Mesenchymal stem cell of Wharton's jelly (primary cell): ENCODE data around the gene CD151.

- CAGE, long polyA plus RNA, result no peak
Observed at GRCh38 chr11:697742-698484, 2.3 kb downstream of the TMEM80 start.

GRCh38 chr11:796774-797034, 1.4 kb downstream of the SLC25A22 start:
- CAGE, long polyA plus RNA, result no peak

DNA sequence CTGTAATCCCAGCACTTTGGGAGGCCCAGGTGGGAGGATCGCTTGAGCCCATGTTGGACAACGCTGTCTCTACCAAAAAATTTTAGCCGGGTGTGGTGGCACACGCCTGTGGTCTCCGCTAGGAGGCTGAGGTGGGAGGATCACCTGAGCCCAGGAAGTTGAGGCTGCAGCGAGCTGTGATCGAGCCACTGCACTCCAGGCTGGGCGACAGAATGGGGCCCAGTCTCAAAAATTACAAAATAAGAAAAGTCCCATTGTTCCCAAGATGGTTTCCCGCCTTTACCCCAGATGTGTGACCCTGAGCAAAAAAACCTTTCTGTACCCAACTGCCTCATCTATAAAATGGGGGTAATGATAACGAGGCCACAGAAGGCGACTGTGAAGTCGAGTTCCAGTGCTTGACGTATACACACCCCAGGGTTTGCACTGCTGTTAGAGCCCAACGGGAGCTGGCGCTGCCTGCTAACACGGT, 1.3 kb upstream of the RPLP2 start:
- CAGE, long polyA plus RNA, result no peak

- CAGE, long polyA plus RNA, result no peak
Observed at GRCh38 chr11:824891-825857, 2.5 kb upstream of the CRACR2B start.

GRCh38 chr11:832410-833307, at the start of gene CD151:
Gene CD151 (plus strand): TSS chr11:832952.
- CAGE, long polyA plus RNA, result start-site peak on the plus strand at chr11:832943-833014, 528 and 931 reads in 2 replicates

GRCh38 chr11:916917-917131, 6.2 kb upstream of the CHID1 start:
- CAGE, long polyA plus RNA, result no peak

DNA sequence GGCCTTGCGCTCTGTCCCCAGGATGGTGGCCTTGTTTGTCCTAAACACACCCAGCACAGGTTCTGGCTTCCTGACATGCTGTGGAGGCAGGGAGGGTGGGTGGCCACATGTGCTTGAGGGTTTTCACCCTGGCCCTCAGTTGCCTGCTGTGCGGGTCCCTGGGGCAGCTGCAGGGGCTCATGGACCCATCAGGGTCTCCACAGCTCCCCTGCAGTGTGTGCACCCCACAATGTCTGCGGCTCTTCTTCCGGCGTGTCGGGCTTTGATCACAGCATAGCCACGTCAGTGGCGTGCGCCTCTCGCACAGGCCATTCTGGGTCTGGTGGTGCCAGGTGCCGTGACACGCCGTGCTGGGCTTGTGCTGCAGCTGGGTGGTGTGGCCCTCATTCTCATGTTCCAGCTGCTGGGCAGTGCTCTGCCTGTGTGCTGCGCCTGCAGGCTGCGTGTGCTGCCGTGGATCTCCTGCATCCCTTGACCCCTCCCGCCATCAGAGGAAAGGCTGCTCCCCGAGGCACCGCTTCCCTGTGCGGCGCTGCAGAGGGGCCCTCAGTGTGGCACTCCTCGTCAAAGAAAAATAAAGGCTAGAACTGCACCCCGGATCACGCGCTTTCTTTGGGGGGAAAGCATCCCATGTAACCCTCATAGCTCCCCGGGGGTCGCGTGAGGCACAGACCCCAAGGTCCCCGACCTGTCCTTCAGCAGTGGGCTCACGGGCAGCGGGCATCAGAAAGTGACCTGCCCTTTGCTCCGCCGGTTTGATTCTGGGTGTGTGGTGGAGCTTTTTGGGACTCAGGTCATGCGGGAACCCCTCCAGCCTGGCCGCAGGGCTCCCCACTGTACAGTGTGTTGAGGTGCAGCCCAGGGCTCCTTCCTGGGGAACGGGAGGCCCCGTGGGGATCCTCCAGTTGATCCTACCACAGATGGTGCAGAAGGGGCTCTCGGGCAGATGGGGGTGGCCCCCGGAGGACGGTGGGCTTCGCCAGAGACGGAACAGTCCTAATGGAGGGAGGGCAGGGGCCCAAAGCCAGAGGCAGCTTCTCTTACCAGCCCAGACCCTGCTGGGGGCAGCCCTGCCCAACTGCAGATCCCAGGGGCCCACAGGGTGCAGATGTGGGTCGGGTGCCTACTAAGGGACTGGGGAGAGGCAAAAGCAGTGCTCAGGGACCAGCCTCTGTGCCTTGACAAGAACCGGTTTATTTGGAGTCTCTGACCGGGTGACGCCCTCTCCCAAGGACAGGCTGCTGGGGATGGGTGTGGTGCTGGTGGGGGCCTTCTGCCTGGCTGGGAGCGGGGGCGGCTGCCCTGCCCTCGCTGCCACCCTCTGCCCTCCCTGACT, 24.4 kb downstream of the MUC6 start:
- CAGE, long polyA plus RNA, result no peak

DNA sequence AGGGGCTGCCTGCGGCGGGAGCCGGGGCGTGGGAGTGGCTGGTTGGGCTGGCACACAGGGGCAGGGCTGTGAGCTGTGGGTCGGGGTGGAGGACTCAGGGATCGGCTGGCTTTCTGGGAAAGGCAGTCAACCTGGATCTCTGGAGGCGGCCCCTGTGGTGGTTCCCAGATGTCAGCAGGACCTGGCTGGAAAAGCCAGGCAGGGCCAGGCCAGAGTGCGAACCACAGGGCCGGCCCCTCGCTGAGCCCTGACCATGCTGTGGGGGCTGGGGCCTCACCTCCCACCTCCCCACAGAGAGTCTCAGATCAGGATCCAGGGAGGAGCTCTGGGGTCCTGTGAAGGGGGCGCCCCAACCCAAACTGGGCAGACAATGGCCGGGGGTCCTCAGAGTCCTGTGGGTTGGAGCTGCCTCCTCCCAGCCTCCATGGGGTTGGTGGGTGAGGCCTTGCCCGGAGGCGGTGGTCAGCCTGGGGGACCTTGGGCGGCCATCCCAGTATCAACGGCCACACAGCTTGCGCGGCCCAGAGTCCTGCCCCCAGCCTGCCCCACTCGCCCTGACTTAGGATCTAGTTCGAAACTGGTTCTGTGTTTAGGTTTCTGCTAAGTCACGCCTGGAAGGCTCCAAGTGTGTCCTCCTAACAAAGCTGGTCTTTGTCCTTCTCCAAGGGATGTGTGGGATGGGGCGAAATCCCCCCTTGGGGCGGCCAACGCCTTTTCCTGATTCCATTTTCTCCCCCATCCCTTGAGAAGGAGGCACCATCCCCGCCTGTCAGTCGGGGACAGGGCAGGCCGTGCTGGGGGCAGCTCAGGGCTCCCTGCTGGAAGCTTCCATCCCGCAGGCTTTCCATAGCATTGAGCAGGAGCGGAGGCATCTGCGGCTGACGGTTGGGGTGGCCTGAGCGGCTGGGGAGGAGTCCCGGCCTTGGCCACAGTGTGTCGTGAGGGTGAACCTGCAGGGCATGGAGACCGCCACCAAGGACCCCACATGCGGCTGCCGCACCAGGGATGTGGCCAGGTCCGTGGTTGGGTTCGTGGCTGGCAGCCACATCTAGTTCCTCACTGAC, 2.1 kb downstream of the MUC5B start:
- CAGE, long polyA plus RNA, result no peak

DNA sequence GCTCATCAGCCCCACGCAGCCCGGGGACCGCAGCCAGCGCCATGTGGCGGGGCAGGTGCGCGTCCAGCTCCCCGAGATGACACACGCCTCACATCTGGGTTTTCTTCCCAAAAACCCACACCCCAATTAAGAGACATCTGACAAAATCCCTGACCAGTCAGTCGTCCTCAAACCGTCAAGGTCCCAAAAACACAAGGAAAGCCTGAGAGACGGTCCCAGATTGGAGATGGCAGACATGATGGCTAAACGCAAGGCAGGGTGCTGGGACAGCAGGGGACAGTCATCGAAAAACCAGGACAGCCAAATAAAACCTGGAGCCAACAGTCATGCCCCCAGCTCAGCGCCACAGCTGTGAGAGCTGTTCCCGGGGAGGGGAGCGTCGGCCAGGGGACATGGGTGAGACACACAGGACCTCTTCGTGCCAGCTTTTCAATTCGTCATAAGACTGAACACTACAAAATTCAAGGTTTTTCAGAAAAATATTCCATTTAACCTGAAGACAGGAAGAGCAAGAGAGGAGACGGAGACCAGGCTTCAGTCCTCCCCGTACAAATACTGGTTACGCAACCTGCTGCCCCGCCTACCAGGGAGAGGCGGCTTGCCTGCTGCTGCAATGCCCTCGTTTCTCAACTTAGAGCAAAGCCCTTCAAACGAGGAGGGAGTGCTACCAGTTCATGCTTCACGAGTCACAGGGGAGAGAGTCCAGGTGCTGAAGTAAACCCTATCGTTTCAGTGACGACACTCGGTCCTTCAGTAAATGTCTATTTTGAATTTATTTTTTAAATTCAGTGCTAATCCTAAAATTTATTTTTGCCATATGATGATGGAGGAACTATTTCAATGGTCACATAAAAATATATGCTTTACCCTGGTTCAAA, 10.5 kb downstream of the TOLLIP start:
- CAGE, long polyA plus RNA, result no peak

DNA sequence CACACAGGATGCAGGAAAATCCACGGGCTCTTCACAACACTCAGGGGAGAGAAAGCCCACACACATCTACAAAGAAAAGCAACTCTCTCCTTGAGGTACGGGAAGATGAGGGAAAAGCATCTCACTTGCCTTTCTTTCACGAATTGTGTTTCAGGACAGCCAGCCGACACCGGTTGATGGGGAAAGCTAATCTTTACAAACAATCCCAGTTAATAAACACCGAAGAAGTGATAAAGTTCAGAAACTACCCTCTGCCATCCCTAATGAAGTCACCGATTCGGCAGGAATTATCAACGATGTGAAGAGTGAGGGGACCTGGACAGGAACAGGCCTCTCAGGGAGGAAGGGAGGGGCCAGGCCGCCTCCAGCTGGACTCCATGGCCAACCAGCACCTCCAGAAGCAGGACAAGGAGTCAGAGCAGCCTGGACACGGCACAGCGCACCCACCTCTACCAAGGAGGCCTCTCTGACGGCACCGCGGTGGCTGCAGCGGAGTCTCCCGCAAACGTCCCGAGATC, 4.0 kb downstream of the TOLLIP start:
- CAGE, long polyA plus RNA, result no peak

GRCh38 chr11:1307894-1308511, 1.4 kb downstream of the TOLLIP start:
- CAGE, long polyA plus RNA, result no peak

DNA sequence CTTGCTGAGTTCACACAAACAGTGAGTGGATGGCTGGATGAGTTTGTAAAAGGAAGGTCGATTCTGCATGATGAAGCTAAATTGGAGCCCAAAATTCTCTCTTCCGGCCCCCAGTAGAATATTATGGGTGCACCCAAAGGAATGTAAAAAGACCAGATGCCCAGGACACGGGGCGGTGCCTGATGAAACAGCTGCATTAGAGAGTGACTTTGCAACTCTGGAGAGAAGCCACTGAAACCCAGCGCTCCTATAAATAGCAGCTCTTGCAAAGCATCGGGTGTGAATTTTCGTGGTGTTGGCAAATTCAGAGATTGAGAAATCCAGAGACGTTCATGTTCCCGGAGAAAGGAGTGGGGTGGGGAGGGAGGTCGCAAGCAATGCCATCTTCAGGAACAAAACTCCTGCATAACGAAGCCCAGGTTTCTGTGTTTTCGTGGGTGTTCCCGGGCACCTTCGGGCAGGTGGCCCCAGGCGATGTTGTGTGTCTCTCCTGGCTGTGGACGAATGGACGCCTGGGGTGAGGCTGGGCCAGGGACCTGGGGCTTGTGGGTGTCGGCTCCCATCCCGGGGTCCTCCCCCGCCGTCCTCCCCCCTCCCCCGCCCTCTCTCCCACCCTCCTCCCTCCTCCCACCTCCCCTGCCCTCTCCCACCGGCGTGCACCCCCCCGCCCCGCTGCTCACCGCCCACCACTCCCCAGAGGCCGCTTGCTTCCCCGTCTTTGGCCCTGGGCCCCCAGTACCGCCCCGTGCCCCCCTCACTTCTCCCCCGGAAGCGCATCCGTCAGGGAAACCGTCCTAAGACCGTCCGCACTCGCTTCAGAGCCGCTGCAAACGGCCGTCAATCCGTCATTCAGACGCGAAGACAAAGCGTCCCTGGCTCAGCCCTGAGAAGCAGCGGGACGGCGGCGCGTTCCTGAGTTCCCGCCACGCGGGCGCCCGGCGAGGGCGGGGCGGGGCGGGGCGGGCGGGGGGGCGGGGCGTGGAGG, 26.6 kb upstream of the TOLLIP start:
- CAGE, long polyA plus RNA, result no peak

- CAGE, long polyA plus RNA, result no peak
Observed at GRCh38 chr11:1388975-1389816, 538 bp upstream of the BRSK2 start.

- CAGE, long polyA plus RNA, result no peak
Observed at GRCh38 chr11:1391070-1391742, 1.5 kb downstream of the BRSK2 start.

DNA sequence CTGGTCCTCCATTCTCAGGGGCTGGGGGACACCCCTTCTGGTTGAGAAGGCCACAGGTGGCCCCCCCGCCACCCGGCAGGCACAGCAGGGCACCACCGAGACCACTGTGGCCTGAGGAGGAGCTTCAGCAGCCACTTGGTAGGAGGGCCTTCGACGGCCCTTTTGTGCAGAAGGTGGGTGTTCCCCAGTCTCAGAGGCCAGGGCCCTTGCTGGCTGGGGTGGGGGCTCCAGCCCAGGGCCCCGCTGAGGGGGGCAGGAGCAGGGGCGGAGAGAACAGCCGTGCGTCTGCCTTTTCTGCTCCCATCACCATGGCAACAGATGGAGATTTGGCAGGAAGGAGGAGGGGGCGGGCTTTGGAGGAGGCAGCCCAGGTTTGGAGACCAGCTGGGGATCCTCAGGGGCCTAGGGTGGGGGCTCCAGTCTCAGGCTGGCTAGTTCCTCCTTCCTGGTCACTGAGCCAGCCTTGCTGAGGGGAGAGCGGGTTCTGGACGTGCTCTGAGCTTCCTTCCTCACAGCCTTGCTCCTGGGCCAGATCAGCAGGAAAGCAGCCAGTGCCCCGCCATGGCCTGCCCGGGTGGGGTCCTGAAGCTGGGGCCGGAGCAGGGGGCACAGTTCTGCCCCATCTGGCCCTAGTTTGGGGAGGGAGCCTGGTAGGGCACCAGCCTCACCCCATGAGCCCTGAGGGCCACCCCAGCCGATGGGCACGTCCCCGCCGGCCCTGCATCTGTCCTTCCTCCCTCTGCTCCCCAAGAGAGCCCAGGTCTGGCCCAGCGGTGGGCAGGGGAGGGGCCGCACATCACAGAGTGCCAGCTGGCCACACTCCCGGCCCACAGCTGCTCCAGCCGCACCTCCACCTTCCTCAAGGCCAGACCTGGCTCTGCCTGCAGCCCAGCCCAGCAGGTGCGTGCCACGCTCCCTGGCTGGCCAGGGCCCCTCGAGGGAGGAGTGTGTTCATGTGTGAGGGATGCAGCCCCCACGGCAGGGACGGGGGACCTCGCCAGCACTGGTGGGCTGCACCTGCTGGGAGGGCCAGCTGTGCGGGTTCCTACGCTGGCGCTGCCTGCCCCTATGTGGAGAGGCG, 21.3 kb downstream of the BRSK2 start:
- CAGE, long polyA plus RNA, result no peak

DNA sequence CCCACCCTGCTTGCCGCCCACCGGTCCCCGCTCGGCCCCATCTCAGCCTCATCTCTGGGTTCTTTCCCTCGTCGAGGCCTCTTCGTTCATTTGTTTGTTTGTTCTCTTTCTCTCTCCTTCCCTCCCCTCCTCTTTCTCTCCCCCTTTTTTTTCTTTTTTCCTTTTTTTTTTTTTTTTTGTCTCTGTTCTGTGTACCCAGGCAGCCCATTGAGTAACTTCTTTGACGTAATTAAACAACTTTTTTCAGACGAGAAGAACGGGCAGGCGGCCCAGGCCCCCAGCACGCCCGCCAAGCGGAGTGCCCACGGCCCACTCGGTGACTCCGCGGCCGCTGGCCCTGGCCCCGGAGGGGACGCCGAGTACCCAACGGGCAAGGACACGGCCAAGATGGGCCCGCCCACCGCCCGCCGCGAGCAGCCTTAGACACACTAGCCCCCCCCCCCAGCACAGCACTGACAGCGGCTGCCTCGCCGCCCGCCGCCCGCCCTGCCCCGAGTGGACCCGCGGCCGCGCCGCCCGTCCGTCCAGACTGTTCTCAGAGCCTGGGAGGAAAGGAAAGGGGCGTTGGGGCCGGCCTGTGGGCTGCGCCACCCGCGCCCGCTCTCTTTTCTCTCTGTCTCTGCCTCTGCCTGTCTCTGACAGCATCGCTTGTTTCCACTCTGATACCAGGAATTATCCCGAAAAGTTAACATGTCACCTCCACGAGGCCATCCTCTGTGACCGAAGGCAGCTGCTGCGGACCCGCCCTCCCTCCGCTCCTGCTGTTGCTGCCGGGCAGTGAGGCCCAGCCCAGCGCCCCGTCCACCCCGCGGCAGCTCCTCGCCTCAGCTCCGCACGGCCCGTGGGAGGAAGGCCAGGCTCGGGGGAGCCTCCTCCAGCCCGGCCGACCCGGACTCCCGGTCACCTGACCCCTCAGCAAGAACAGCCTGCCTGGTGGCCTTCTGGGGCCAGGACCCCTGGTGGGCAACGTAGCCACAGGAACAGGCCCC, 26.0 kb downstream of the MOB2 start:
- CAGE, long polyA plus RNA, result no peak

GRCh38 chr11:1484539-1485359, 1.8 kb downstream of the MOB2 start:
- CAGE, long polyA plus RNA, result no peak

- CAGE, long polyA plus RNA, result no peak
Observed at GRCh38 chr11:1512388-1512587, 25.7 kb upstream of the MOB2 start.

DNA sequence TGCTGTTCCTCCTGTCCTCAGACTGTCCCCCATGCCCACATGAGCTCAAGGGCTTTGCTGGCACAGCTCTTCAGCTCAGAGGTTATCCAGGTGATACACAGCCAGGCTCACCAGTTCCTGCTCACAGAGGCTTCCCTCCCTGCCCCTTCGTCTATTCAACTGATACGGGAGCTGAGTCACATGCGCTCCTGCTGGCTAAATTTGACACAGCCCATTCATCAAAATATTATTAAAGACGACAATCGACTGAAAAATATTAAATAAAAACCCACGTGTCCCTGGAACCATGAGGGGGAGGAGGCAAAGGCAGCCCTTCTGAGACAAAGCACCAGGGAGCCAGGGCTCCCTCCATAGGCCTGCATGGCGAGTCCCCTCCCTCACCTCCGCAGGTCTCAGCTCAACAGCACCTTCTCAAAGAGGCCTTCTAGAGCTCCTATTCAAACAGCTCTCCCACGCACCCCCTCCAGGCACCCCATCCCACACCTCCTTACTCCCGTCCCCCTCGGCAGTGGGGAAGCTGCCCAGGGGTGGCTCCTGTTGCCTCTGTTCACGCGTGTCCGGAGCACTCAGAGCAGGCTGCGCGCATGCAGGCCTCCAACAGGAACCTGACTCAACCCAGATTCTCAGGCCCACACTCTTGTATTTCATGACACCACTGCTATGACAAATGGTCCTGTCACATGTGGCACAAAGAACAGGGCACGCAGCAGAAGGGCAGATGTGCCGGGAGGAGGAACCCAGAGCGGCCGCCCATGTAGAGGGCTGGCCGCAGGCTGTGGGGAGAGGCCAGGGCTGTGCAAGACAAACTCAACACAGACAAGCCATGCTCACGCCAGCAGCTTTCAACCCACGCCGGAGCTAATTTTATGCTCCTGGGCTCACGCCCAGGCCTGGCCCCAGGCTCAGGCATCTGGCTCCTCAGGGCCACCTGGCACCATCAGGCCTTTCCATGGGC, 40.3 kb downstream of the DUSP8 start:
- CAGE, long polyA plus RNA, result no peak

- CAGE, long polyA plus RNA, result no peak
Observed at GRCh38 chr11:1532727-1533337, 39.2 kb downstream of the DUSP8 start.